ENCODE measurements around a stretch of chr3.

- RRBS: 2% methylated on average over 54 of the region's 93 CpGs
Measured at GRCh38 chr3:123449526-123450597, 972 bp upstream of the ADCY5 start.

- RRBS: no CpG with 5 or more reads among the region's 5 CpGs
Measured at GRCh38 chr3:123582236-123582707, 2.6 kb downstream of the HACD2 start.

GRCh38 chr3:123599837-123600253, 15.0 kb upstream of the HACD2 start:
- RRBS: no CpG with 5 or more reads among the region's 1 CpG

DNA sequence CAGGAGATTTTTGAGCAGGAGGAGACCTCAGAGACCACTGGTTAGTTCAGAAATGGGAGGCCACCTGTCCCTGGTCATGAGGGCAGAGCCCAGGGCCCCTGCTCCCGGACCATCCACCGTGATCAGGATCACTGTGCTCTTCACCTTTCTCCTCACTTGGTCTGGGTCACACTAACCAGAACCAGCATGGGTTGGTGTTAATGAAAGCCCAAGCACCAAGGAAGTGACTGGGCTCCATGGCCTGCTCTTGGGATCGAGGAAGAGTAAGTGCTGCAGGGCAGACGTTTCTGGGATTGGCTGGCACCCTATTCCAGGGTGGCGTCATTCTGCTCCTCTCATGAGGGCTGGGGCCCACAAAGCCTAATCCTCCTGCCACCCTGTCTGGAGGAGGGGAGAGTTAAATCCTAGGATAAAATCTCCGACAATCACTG, 42.1 kb upstream of the HACD2 start:
- RRBS: no CpG with 5 or more reads among the region's 6 CpGs

DNA sequence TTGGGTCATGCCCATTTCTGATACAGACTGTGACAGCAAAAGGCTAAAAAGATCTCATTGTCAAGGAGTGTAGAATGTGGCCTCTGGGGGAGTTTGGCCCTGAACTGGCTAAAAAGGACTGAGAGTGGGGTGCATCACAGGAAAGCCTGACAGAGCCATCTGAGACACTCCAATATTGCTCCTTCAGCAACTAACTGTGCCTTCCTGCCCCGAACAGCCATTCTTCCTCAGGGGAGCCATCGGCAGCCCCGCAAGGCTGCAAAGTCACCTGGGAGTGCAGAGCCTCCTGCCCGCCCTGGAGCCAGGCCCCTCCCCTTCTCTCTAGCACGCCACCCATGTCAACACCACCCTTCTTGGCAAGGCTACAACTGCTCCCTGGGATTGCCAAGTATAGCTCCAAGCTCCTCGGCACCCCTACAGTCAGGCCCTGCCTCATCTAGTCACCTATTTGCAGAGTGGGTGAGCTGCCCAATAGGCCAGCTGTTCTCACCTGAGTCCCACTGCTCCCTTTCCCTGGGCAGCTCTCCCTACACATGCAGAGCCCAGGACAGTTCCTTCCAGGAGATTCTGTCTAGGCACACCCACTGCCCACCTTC, 43.4 kb upstream of the HACD2 start:
- RRBS: no CpG with 5 or more reads among the region's 6 CpGs

DNA sequence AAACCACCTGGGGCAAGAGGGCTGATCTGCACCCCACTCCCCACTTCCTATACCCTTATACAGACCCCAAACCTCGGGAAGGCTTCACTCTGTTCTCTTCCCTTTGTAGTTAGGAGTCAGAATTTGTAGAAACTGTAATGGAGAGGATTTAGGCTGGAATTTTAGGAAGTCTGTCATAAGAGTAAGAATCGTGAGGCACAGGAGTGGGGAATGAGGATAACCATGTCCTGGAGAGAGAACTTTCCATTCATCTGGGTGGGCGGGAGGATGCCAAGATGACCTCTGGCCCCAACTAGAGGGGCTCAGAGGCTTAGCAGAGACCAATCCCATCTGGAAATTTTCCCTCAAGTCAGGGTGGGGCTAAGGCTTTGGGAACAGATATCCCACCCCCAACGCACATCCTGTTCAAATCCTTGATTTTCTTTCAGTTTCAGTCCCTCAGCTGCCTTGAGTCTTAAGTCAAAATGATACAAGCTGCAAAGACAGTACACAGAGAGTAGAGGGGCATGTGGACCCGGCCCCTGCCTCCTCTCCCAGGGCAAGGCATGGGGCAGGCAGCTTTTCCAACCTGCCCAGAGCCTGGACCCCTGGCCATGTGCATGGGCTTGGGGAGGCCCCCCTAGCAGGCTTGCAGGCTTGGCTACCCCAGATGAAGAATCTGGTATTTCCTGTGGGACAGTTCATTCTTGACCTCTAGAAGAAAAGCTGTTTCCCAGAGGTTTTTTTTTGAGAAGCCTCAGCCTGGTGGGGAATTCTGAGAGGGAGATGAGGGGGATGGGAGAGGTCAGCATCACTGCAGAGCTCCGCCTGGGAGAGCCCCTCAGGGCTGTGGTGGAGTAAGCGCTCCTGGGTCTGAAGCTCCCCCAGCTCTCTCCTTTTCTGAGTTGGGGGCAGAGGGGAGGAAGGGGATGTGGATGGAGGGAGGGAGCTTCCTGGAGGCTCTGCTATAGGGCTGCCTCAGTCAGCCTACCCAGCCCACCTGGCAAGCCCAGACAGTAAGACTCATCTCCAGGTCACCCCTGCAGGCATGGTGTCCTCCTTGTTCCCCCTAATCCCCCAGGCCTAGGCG, 109.7 kb upstream of the HACD2 start:
- RRBS: no CpG with 5 or more reads among the region's 8 CpGs

DNA sequence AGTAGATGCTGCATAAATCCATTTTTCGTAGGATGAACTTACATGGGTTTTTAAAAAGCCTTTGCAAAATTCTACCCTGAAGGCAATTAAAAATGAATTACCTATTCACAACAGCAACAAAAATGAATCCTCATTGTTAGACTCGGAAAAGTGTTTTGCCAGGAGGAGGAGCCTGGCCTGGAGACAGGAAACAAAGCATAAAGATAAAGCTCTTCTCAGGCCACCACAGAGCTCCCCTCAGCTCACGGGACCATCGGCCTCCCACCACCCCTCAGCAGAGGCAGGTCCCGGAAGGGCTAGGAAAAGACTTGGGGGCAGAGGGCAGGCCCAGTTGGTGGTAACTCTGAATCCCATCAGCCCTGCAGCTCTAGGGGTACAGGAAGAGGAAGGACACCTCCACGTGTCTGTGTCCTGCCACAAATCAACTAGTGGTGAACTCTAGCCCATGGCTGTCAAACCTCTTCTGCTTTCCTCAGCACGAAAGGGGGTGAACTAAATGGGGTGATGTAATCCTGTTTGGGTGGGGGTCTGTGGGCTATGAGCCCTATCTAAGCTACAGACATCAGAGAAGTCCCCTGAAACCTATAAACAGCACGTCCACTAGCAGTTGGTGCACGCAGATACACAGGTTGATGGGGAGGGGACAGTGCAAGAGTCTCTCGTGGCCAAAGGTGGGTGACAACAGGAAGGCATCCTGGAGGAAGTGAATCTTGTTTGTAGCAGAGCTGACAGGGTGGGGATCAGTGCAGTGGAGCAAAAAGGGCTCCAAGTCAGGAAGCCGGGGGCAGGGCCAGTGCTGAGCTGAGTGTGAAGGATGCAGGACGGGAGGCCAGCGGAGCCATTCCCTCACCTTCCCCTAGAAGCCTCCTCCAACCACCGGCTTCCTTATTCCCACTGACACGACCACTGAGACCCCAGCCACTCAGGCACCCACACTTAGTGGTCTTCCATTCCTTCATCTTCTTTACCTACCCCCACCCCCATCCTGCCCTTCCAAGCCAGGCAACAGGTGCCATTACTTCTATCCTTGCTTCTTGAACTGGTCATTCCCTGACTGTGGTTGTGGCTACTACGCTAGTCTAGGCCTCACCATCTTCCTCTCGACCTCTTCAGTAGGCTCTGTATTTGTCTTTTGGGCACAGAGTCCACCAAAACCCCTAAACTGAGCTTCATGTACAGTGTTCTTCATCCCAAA, 111.2 kb upstream of the HACD2 start:
- RRBS: 92% methylated on average over 2 of the region's 17 CpGs

DNA sequence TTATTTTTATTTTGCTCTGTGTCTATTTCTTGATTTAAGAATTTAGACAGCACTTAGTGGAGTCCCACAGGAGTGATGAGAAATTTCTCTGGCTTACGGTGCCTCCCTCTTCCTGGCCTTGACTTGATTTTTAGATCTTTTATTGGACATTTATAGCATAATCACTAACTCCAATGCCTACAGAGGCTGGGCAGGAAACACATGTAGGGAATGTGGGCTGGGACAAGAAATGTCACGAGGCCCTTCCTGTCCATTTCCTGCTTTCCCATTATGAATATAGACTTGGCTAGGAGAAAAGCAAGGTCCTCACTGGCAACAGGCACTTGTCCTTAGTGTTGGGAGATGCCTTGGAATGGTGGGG, 100.4 kb downstream of the MYLK start:
- RRBS: no CpG with 5 or more reads among the region's 2 CpGs

DNA sequence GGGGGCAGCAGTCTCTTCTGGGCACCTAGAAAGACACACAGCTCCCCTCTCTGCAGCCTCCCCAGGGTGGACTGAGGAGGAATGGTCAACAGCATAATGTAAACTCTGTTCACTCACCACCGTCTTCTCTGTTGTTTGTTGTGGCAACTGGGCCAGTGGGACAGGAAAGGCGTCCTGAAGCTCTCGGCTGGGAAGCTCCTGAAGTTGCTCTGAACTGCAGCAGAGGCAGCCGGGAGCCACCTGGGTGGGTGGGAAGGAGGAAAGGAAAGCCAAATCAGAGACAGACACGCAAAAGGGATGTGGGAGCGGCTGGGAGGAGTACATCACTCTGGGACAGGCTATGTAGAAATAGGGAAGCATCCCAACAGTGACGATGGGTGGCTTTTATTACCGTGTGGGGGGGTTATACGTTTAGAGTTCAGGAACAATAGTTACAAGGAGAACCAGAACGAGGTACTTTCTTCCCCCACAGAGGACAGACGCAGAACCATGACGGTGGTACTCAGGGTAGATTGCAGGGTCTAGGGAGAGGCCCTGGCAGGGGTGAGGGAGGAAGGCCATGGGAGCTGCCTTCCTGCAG, 52.6 kb downstream of the MYLK start:
- RRBS: no CpG with 5 or more reads among the region's 12 CpGs

DNA sequence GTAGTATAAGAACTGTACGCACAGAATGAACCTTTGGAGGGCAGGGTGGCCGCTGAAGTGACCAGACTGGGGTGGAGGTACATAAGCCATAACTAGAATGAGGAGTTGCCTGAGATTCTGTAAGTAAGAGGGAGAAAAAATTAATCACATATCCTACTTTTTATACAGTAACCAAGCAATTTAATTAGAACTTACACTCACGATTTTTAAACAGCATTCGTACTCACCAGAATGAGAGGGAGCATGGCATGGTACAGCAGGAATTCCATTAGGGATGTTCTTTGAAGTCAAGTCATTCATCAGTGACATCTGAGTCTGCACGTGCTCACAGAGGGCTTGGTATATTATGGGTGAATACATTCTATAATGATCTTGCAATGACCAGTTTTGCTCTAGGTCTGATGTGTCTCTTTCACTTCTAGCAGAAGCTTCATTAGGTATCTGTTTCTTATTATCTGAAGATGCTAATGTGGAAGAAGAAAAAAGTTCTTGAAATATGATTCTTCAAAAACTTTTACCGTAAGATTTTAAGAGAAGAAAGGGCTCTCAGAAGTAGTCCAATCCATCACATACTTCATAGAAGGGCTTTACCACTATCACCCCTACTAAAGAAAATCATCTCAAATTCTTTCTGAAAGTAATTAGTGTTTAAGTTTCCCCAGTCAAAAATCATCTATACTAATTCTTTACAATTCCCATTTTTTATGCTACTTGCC, 12.2 kb downstream of the CCDC14 start:
- RRBS: no CpG with 5 or more reads among the region's 6 CpGs

DNA sequence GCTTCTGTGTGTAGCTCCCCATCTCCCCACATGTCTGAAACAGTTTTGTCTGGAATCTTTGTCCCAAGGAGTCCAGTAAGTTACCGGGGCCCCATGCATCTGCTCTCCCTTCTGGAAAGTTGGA, 1.4 kb downstream of the KALRN start:
- RRBS: no CpG with 5 or more reads among the region's 1 CpG

DNA sequence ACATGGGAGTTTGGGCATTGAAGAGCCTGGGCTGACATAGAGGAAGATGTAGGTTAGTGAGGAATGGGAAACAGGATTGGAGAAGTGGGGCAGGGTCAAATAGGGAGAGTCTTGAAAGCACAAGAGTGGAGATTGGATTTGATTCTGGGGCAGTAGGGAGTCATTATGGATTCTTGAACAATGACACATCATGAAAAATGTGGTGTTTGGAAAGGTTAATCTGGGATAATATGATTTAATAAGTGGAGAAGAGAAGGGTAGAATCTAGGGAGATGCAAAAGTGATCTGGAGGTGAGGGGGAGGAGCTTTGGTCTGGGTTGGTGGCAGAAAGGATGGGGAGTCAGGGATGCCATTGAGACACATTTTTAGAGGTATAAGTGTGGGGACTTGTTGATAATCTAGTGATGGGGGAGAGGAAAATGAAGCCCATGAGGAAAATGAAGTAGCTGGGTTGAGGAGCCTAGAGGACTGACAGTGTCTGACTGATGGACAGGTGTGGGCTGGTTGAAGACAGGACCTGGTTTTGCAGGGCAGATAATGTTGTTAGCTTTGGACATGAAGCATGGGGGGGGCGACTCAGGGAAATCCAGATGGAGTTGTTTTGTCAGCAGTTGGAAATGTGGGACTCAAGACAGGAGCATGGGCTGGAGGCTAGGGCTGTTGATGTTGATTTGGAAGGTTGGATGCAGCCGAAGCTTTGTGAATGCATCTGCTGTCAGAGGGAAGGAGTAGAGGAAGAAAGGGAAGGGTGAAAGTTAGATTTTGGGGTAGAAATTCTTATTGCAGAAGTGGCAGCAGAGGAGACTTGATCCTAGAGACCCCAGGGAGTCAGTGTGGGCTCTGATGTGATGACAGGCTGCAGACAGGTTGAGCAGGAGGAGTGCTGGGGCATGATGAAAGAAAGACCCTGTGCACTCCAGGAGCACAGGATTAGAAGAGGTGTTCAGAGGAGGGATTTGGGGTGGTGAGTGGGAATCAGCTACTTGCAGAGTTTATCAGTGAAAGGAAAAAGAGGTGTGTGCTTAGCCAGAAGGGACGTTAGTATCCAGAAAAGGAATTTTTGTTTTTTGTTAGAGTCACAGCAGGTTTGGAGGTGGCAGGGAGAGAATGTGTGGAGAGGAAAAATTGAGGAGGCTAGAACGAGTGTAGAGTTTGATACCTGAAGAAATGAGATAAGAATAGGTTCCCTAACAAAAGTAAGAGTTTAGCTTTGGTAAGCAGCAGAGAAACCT, 4.6 kb downstream of the KALRN start:
- RRBS: no CpG with 5 or more reads among the region's 4 CpGs

DNA sequence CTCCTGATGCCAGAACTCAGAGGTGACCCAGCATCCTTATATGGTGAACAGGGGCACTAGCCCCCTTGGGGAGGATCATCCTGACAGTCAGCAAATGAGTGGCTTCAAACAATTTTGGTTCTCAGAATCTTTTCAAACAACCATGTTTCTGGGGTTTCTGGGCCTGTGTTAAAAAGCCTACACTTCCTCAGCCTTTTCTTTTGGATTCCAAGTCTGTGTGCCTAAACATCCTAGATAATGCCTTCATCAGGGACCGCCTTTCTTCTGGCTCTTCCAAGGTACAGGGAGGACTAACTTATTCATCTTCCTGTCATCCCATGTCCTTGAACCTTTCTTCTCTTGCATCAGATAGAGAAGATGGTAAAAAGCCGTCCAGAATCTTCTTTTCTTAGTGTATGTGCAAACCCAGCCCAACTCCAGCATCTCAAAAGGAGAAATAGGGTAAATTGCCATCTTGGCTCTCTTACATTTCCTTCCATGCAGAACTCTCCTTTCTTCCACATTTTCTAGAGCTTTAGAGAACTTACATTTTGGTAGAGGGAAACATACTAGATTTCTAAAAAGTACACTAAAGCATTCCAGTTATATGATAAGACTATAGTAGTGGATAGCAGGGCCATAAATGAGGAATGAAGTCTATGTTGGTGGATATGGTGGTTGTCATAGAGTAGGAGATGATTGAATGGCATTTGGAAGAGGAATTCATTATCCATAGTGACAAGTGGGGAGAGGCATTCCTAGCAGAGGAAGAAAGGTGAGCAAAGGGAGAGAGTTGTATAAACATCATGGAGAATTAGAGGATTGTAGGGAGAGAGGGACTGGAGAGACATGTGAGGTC, 19.2 kb downstream of the KALRN start:
- RRBS: no CpG with 5 or more reads among the region's 2 CpGs

- RRBS: no CpG with 5 or more reads among the region's 3 CpGs
Measured at GRCh38 chr3:124078847-124079326, 45.7 kb downstream of the KALRN start.

- RRBS: no CpG with 5 or more reads among the region's 4 CpGs
Measured at GRCh38 chr3:124249756-124250282, 216.7 kb downstream of the KALRN start.

DNA sequence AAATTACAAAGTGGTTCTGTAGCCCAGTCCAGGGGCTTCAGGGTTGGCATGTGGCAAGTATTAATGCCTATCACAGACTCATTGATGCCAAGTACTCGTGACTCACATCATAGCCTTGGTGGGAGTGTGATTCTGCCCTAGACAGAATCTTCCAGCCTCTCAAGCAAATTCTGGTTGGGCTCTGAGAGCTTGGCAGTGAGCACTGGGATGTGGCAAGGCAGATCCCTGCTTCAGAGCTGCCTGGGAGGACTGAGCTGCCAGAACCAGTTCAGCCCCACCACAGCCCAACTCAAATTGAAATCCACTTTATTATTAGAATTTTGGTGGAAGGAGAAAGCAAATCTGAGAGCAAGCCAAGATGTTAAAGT, 225.7 kb upstream of the UMPS start:
- RRBS: no CpG with 5 or more reads among the region's 1 CpG

- RRBS: no CpG with 5 or more reads among the region's 6 CpGs
Measured at GRCh38 chr3:124552228-124552720, 178.0 kb upstream of the UMPS start.

DNA sequence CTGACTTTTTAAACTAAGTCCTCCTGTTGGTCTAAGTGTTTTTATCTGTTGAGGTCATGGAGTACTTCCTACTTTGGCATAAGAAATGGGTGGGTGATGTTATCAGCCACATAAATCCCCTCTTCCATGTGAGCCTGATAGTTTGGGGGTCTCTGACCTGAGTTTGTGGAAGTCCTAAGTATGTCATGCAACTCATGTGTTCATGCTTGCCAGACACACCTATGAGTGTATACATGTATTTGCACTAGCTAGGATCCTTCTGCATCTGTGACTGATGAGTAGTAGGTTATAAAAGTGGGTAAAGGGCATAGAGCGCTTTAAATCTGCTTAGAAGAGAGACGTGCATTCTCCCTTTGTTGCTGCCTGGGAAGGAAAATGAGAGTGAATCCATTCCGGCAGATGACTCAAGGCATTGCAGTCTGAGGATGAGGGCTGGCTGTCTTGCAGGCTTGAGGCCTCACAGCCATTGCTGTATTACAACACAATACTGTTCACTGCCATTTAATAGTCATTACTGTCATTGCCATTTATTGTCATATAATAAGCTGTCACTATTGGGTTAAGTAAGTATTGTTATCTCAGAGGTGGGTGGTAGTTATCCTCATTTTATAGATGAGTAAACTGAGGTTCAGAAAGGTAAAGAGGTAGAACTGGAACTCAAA, 120.9 kb upstream of the UMPS start:
- RRBS: no CpG with 5 or more reads among the region's 3 CpGs

DNA sequence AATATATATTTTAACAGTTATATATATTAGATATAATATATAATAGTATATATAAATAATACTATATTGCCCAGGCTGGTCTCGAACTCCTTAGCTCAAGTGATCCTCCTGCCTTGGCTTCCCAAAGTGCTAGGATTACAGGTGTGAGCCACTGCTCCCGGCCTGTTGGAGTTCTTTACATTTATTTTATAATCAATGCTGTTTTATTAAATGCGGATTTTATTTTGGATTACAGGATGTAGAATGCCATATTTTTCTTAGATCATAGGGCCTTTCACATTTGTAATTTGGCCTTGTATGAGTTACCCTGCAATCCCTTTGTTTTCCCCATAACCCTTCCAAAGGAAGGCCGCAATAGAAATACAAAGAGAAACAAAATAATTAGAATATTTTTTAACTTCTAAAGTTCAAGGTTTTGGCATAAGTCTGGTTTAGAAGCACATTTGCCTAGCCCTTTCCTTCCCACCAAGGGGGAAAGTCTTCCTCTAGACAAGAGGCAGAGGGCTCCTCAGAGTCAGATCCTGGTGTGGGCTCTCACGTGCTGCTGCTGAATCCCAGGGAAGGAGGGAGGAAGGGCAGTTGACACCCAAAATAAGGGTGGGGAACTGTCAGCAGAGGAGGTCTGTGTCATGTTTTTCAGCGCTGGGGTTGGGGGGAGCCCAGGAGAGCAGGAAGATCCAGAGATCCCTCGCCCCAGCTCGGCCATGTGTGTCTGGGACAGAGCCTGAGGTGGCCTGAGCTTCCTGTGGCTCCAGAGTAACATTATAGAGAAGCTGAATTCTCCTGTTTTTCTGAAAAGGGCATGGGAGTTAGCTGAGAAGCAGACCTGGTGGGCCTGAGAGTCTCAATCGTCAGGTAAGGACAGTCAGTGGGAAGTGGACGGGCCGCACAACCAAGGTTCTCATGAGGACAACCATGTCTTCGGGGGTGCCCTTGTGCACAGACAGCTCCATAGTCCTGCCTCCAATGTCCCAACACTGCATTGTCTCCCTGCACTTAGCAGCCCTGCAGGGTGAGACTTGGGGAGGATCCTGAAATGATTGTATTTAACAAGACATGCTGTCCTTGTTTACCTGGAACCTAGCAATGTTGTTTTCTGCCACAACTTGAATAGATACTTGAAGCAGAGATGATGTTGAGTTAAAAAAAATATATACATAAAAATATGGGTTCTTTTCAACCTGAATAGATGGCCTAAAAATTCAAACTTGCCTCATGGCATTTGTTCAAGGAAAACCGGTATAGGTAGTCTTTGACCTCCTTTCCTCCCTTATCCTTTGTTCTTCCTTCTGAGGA, 18.3 kb downstream of the UMPS start:
- RRBS: no CpG with 5 or more reads among the region's 13 CpGs

DNA sequence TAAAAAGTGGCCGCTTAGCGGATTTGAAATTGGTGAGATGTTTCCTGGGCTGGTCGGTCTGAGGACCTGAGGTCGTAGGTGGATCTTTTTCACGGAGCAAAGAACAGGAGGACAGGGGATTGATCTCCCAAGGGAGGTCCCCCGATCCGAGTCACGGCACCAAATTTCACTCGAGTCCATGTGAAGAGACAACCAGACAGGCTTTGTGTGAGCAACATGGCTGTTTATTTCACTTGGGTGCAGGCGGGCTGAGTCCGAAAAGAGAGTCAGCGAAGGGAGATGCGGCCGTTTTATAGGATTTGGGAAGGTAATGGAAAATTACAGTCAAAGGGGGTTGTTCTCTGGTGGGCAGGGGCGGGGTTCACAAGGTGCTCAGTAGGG, 27.3 kb downstream of the UMPS start:
- RRBS: no CpG with 5 or more reads among the region's 15 CpGs